ENCODE results near the gene PDE5A.

- PRO-cap: no peak
Observed at GRCh38 chr4:119626387-119626835, 2.2 kb downstream of the PDE5A start.

GRCh38 chr4:119628271-119629494, at the start of gene PDE5A:
PDE5A (minus strand) TSS chr4:119628804.
- PRO-cap: no peak

DNA sequence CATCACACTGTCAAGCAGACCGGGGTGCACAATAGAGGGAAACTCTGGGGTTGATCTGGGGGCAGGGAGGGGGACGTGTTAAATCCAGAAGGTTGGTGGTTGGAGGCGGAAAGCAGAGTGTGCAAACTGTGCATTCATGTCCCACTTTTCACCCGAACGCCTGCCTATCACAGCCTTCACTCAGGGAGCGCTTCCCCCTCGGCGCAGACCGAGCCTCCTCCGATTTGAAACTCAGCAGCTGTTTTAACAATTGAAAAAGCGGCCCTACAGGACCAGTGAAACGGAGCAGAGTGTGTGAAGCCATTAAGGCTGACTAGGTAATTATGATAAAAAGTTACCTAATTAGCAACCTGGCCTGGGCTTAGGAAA, 625 bp upstream of the NDNF start:
- PRO-cap: no peak

GRCh38 chr4:121153850-121154484, 10.2 kb downstream of the TNIP3 start:
- PRO-cap: no peak

GRCh38 chr4:121216354-121216746, 52.2 kb upstream of the TNIP3 start:
- PRO-cap: no peak

DNA sequence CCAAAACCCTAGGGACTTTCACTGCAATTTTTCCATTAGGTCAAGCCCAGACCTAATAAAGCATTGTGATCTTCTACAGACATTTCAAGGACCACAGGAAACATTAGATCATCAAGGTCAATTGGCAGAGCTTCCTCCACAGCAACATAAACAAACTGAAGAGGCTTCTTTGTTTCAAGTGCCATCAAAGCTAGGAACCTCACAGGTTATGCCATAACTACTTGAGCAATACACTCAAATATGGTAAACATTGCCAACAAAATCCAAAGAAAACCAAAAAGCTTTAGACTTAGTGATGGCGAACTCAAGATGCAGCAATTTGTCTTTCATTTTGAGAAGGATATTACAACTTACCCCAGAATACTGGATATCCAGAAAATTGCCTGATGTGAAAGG, 144.8 kb downstream of the ANXA5 start:
- PRO-cap: no peak

- PRO-cap: no peak
Observed at GRCh38 chr4:121697568-121698097, 853 bp upstream of the ANXA5 start.

DNA sequence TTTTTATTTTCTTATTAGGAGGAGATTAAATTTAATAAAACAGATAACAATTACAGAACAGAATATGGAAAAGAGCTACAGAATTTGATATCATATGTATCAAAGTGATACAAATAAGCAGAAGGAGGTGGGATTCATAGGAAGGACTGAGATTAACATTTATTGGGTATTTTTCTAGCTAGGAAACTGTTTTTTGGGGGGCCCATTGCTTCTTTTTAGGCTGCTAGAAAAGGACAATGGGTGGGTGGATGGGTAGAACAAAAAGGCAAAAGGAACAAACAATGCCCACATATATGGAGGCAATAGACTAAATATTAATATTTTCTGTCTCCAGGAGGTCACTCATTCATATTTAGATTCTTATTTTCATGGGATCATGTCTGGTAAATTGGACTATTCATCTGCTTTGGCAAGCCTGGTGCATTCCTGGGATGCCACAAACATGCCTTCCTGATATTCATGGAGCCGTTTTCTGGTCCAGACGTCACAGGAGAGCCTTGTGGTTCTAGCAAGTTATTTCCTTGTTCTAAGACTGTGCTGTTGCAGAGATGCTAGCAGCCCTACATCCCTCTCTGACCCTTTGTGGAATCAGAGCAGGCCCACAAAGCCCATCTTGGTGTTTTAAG, 16.3 kb upstream of the EXOSC9 start:
- PRO-cap: no peak

DNA sequence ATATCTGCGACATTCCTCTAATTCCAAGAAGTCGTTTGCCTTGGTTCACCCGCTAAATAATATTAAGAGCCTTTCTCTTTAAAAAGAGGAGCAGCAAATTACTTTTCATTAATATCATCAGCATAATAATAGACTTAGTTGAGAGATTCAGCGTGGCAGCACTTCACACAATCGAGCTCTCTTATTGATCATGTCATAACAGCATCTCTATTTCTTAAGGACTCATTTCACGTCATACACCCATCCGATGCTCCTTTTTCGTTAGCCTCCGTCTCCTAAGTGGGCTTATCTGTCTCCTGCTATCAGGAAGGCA, 339 bp upstream of the BLTP1 start:
- PRO-cap: no peak

GRCh38 chr4:122353645-122354059, 25.2 kb upstream of the ADAD1 start:
- PRO-cap: no peak

DNA sequence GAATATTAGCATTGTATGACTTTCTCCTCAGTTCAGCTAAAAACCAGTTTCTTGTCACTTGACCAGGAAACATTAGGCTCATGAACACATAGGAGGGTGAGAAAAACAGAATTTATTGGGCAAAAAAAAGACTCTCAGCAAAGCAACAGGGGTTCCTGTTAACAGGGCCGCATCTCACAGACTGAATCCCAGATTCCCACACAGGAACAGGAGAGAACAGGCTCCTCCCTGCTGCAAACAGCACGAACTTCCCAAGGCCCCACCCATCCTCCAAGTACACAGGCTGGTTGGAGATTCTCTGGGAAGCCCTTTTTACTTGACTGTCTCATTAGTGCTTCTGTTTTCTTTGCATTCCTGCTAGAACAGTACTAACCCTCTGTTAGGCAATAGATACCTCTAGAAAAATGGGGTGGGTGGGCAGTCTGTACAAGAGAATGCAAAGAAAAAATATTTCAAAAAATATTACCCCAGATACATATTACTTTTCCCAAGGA, 52.4 kb upstream of the IL21 start:
- PRO-cap: no peak

DNA sequence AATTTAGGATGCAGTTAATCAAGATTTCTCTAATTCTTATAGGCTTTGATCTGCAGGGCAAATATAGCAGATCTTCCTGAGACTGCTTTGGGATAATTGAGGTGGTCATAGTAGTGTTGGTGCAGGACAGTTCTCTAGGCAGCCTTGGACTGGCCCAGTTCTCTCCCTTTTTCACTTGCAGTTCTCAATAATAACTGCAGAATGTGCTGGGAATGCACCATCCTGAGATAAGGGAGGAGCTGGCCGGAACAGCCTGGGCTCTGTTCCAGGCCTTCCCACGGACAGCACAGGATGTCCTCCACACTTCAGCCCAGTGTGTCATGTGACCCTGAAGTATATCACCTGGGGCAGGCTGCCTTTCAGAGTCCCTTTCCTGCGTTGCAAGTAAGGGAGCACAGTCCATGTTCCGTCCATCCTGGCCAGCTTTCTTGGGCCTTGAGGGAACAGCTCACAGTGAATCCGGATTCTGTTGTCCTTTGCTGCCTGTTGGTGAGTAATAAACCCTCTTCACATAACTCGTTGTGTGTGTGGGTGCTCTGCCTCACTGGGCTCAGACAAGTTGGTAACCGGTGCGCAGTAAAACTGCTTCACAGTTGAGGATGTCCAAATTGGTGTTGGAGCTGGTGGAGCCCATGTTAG, 32.3 kb upstream of the BBS12 start:
- PRO-cap: no peak

DNA sequence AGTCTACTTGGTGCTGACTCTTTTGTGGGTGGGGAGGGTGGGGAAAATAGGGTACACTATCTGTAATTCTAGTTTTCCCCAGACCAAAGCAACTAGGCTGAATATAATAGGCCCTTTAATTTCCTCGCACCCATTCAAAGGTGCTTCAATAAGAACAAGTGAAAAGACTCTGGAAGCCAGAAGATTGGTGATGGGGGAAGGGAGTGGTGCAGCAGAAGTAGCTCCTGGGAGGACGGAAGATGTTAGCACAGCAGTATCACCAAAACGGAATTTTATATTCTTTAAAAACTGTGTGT, 47.1 kb downstream of the SPRY1 start:
- PRO-cap: unidirectional peak, plus-strand start at position 179 of the sequence

GRCh38 chr4:123811626-123811999, 415.0 kb downstream of the SPRY1 start:
- PRO-cap: no peak

DNA sequence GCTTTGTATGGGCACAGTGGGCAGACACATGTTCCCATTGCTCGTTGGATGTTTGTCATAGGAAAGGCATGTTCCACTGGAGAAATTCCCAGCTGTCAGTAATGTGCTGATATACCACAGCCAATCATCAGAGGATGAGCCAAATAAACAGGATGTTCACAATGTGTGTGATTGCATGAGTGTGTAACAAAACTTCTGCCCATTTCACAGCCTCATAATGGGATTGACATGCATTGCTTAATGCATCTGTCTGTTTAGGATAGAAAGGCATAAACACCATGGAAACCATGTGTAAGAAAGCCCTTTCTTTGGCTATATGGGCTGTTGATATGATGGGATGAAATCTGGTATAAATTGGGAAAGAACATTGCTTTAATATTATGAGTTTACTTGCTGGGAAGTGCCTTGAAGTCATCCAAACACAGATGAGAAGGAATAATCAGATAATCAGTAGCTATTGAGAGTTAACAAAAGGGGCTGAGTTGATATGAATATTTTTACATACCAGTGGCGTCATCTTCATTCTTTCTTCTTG, 436.2 kb downstream of the SPRY1 start:
- PRO-cap: no peak

DNA sequence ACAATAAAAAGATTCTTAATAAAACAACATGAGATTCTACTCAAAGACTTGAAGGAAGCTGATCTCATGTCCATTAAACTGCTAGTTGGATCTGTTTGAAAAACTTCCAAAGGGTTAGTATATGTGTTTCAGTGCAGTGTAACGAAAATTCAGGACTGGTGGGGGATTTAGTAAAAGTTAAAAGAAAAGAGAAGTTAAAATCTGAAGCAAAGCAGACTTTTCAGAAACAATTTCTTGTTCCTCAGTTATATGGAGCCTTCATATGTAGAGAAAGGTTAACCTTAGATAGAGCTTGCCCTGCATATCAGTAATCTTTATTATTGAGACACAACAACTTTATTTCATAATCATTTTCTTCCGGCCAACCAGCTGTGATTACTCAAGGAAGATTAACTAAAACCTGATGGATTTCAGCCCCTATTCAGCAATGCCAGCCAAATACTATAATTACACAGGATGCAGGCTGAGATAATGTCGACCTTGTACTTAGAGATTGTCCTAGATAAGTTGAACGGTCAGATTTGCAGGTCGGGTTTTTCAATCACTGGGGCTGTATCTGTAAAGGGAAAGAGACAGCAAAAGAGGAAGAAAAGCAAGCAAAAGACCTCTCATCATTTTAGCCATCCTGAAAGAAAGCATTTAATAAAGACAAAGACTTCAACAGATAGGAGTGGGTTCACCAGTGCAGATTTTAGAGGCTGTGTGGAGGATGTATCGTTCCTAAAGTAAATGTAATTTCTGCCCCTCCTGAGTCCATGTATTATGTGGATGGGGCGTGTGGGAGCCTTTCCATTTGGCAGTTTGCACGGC, 496.4 kb downstream of the SPRY1 start:
- PRO-cap: no peak

DNA sequence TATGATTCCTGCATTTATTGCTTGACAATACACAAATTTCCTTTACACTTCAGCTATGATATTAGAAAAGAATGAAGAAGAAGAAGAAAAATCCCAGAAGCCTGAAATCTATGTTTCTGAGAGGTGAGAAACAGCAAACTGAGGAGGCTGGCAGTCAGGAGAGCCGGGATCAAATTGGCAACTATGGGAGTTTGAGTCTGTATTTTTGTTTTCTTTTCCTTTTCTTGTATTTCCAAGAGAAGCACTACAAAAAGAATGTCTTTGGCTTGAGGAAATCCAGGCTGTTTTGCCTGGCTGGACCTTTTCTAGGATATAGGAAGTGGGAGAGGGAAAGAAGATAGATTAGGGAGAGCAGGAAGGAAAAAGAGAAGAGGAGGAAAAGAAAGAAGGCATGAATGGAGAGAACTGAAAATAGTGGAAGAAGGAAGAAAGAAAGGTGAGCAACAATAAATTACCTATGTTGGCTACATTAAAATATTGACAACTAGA, 631.0 kb downstream of the SPRY1 start:
- PRO-cap: no peak

DNA sequence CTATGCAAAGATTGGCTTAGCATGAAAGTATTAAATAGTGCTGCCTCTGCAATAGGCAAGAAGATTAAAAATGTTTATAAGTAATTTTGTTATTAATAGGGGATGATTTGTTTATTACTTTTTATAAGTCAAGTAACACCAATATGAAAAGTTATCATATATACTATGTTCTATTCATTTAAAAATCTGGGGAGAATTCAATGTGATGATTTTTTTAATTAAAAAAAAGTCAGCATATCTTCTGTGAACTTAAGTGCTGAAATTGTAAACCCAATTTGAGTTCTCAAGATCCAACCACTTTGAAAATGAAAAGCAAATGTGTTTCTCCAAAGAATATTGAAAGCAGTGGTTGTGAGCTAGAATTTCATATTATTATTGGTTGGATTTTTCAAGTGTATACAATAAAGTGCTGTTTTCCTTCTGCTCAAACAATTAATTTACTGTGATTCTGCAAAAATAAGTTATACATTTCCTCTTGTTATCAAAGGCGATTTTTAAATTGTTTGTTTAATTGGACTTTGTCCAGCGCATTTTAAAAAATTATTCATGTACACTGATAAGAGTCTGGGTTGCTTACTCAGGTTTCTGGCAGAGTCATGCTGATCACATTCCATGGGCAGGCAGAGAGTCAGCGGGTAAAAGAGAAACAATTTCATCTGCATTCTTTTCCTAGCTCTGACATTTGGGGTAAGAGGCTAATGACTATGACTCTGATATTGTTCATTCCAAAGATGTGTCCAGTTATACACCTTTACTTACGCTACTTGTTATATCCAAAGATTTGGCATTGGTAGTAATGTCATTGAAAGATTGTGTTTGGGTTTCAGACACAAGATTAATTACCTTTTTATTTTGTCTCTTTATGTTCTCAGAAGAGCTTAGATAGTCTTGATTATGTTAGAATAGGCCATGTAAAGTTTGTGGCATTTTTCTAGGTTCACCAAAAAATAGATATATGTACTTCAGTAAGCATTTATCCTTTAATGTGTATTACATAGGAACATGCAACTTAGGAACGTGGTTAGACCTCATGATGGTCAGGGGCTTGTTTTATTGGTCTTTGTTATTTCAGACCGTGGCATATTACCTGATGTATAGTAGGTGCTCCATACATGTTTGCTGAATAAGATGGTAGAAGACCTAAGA, 8.9 kb downstream of the FAT4 start:
- PRO-cap: no peak

GRCh38 chr4:126255596-126255937, 940.8 kb downstream of the FAT4 start:
- PRO-cap: no peak

DNA sequence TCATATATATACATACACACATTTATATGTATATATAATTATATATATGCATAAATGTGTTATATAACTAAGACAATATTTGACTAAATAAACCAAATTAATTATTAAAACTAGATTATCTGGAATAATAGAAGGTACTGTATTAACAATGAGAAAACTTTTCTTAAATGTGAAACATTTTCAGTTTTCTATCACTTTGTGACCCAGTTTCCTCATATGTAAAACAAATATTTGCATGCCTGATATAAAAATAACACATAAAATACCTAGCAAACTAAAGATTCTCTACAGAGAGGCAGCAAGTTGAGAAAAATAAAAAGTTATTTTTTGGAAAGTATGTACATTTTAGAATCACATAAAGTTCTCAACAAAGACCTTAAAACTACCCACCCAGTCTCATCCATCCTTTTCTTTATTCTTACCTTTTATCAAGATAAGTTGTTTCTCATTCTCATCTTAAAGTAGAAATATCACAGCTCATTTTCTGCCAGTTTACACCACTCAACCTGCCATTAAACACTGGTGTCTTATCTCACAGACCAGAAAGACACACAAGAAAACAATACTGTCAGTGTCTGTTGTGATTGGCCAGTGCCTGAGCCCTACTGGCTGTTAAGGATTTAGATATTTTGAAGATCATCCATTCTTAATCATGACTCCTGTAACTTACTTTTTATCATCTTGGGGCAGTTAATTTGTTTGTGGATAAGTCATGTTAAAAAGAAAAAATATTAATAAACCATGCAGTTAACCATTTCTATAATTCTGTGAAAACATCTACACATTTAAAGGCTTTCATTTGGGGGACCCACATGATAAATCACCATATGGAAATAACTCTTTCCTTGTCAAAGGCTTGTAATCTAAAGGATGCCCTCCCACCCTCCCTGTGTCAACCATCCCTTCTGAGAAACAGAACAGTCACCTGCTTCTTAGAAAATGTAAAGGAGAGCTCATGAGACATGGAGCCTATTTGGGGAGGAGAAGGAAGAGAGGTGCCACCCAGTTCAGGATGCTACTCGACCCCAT, 897.4 kb upstream of the INTU start:
- PRO-cap: no peak